AG09319 (cell line): ENCODE measurements around a stretch of chr19.

GRCh38 chr19:14137351-14137816 lies 995 bp upstream of the ASF1B start:
- RRBS = 1% methylated on average over 10 of the region's 37 CpGs

- RRBS = 98% methylated on average over 6 of the region's 25 CpGs
Observed at GRCh38 chr19:14161161-14161884, 24.9 kb upstream of the ASF1B start.

DNA sequence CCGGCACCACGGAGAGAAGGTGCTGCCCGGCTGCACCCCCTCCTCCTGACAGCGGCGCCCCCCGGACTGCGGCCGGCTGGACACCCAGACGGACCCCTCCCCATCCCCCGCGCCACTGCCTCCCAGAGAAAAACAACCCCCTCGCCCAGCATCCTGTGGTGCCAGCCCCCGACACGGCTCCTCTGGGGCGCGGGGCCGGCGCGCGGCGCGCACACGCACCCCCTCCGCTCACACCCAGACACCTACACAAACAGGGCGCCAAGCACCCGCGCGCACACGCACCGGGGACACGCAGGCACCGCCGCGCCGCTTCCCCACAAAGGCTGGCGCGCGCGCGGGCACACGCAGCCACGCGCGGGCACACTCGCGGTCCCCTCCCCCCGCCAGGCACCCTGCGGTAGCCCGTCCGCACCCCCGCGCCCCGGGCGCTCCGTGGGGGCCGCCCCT lies 621 bp downstream of the ADGRL1 start:
- RRBS = 2% methylated on average over 8 of the region's 56 CpGs

DNA sequence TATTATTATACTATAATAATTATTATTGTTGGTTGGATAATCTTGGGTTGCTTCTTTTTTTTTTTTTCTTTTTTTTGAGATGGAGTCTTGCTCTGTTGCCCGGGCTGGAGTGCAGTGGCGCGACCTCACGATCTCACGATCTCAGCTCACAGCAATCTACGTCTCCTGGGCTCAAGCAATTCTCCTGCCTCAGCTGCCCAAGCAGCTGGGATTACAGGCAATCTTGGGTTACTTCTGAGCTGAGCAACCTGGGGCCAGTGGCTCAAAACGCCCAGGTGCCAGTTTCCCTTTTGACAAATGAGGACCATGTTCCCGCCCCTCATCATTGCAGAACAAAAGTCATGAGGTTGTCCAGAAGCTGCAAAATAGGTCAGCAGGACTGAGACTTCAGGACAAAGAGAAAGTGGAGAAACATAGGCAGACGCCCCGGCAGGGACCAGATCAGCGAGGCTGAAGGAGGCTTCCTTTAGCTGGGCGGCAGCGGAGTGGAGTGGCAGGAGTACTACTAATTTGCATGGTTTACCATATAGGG lies 3.4 kb upstream of the ADGRE5 start:
- RRBS = no CpG with 5 or more reads among the region's 13 CpGs

DNA sequence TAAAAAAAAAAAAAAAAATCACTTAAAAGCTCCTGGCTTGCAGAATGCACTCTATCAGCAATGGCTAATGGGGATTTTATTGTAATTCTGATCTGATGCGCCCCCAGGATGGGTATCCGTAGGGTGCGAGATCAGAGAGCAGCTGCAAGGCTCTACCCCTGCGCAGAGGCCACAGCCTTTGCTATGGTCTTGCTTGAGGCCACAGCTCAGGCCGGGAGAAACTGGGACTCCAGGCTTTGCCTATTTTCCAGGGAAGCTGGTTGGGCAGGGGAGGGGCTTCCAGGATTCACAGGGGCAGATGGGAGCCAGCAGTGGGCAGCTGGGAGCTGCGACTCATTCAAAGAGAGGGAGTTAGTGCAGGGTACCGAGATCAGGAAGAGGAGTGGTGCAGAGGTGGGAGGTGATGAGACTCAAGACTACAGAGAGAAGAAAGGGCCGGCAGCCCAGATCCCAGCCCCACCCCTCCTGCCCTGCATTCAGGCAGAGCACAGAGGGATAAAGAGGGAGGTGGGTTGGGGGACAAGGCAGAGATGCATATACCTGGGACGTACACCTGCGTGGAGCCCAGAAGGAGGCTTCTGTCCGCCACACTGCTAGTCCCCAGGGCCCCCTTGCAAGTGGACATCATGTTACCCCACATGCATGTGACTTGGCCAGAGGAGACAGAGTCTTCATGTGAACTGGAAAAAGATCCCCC lies 12.1 kb downstream of the ADGRE5 start:
- RRBS = no CpG with 5 or more reads among the region's 11 CpGs

GRCh38 chr19:14394311-14395199 lies 13.3 kb downstream of the ADGRE5 start:
- RRBS = no CpG with 5 or more reads among the region's 24 CpGs

DNA sequence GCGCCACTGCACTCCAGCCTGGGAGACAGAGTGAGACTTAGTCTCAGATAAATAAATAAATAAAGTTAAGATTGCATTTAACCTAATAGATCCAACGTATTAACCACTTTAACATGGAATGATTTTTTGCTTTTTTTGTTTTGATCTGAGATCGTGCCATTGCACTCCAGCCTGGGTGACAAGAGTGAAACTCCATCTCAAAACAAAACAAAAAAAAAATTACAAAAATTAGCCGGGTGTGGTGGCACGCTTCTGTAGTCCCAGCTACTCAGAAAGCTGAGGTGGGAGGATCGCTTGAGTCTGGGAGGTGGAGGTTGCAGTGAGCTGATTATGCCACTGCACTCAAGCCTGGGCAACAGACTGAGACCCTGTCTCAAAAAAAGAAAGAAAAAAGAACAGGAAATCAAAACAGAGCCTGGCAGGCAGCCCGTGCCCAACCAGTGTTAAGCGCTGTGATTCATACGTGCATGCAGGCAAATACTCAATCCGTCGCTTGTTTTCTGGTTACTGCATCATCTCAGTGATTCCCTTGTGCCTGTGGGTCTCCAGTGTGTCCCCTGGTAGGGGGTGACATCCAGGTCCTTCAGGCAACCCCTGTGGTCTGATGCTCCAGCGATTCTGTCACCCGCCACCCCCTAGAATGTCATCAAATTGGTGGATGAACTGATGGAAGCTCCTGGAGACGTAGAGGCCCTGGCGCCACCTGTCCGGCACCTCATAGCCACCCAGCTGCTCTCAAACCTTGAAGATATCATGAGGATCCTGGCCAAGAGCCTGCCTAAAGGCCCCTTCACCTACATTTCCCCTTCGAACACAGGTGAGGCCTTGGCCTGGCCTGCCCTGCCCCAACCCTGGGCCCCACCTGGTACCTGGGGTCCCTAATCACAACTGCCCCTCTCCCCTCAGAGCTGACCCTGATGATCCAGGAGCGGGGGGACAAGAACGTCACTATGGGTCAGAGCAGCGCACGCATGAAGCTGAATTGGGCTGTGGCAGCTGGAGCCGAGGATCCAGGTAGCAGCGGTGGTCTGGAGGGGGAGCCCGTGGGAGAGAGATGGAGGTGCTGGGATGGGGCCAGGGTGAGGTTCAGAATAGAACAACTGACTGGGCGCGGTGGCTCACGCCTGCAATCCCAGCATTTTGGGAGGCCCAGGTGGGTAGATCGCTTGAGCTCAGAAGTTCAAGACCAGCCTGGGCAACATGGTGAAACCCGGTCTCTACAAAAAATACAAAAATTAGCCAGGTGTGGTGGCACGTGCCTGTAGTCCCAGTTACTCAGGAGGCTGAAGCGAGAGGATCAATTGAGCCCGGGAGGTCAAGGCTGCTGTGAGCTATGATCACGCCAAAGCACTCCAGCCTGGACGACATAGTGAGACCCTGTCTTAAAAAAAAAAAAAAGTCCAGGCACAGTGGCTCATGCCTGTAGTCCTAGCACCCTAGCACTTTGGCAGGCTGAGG lies 17.9 kb downstream of the DDX39A start:
- RRBS = no CpG with 5 or more reads among the region's 34 CpGs

DNA sequence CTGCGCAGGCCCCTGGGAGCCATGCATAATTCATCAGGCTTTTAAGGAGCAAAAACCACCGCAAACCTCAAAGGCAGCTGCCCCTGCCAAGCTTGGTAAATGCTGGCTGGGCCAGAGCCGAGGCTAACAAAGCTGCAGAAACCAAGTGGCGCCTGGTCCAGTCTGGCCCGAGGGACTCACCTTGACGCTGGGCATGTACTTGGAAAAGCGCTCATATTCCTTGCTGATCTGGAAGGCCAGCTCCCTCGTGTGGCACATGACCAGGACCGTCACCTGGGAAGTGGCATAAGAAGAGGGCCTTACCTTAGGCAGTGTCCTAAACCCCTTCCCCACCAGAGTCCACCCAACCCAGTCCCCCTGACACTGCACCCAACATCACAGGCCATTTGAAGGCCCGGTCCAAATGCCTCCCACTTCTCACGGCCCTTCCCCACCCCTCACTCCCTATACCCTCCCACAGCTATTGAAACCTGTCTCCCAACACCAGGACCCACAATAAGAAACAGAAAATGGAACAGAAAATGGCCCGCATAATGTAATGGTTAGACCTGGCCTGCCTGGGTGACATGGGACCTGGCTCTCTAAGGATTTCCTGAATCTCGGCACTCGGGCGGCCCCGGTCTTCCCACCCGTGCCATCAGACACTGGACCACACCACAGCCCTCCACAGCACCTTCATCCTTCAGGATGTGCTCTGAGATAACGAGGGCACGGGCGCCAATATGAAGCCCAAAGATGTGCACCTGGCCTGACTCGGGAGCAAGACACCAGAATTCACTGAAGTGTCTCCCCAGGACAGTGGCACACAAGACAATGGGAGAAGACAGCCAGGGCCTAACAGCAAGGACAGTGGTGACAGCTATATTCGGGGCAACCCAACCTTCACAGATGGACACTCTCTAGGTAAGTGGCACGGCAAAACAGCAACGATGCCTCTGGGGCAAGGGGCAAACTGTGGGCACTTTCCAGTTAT lies 7.5 kb downstream of the DDX39A start:
- RRBS = no CpG with 5 or more reads among the region's 24 CpGs

- RRBS = no CpG with 5 or more reads among the region's 32 CpGs
Observed at GRCh38 chr19:14412519-14413286, 6.4 kb downstream of the DDX39A start.

- RRBS = no CpG with 5 or more reads among the region's 23 CpGs
Observed at GRCh38 chr19:14550078-14550997, 20.9 kb downstream of the TECR start.

GRCh38 chr19:14574361-14574744 lies 2.5 kb upstream of the NDUFB7 start:
- RRBS = no CpG with 5 or more reads among the region's 5 CpGs

DNA sequence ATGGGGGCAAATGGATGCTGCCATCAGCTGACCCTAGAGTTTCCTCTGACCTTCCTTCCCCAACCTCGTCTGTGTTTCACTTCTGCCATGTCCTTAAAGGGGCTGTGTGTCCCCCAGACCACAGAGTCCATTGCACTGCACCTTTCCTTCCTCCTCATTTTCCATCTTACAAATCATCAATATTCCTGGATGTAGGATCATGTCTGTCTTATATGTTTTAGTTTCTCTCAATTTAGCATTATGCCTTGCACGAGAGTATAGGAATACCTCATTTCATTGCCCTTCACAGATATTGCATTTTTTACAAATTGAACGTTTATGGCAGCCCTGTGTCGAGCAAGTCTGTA lies 42.0 kb downstream of the ZNF333 start:
- RRBS = no CpG with 5 or more reads among the region's 4 CpGs

DNA sequence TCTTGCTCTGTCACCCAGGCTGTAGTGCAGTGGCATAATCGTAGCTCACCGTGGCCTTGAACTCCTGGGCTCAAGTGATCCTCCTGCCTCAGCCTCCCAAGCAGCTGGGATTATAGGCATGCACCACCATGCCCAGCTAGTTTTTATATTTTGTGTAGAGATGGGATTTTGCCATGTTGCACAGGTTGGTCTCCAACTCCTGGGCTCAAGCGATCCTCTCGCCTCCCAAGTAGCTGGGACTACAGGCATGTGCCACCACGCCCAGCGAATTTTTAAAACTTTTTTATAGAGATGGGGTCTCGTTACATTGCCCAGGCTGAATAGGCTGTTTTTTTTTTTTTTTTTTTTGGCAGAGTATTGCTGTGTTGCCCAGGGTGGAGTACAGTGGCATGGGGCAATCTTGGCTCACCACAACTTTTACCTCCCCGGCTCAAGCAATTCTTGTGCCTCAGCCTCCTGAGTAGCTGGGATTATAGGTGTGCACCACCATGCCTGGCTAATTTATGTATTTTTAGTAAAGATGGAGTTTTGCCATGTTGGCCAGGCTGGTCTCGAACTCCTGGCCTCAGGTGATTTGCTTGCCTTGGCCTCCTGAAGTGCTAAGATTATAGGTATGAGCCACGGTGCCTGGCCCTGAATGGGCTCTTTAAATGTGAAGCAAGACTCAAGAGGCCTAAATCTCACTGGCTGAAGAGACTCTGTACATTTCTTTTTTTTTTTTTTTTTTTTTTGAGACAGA lies 37.4 kb downstream of the ADGRE2 start:
- RRBS = no CpG with 5 or more reads among the region's 10 CpGs

GRCh38 chr19:14755316-14755754 lies 23.0 kb downstream of the ADGRE2 start:
- RRBS = 39% methylated on average over 2 of the region's 11 CpGs

GRCh38 chr19:15011058-15011570 lies 588 bp downstream of the CCDC105 start:
- RRBS = no CpG with 5 or more reads among the region's 48 CpGs

DNA sequence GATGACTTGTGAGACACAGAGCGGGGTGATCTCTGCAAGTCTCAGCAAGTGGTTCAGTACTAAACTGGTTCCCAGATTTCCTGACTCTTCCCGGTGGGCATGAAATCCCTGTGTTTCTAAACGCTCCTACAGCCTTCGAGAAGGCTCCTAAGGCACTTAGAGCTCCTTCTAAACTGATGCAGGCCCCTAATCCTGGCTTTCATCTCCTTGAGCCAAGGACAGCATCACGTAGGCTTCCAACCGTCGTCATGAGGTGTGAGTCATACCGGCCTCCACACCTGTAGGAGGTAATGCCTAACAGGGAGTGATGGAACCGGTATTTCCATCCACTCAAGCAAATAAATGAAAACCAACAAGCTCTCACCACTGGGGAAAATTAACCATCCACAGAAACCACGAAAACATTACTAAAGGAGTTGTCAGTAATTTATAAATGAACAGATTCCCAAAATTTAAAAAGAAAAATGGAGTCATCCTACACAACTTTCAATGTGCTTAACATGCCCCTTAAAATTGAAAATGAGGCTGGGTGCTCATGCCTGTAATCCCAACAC lies 4.7 kb upstream of the ILVBL start:
- RRBS = 80% methylated on average over 1 of the region's 10 CpGs

GRCh38 chr19:15159776-15160716 lies 34.5 kb upstream of the ILVBL start:
- RRBS = no CpG with 5 or more reads among the region's 13 CpGs

- RRBS = 1% methylated on average over 18 of the region's 49 CpGs
Observed at GRCh38 chr19:15223472-15223936, 8.7 kb downstream of the EPHX3 start.

DNA sequence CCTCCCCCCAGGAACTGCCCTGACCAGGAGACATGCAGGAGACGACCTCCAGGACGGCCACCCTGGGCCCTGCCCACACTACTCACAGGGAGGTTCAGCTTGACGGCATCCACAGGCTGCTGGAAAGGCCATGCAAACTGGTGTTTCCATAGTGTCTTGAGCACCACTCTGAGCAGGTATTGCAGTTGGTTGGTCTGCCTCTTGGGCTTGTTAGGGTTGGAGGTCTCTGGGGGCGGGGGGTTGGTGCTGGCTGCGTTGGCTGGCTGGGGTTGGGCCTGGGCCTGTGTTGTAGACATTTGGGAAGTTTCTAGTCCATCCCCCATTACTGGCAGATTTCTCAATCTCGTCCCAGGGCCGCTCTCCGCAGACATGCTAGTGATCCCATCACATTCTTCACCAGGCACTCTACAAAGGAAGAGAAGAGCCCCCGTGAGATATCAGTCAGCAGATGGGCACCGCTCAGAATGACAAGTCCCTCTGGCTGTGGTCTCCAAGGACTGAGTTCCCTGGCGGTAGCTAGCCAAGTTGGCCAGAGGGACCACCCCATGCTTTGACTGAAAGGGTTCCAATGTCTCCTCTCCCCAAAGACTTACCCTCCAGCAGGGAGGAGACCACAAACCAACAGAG lies 40.6 kb upstream of the EPHX3 start:
- RRBS = no CpG with 5 or more reads among the region's 11 CpGs

- RRBS = no CpG with 5 or more reads among the region's 12 CpGs
Observed at GRCh38 chr19:15288461-15289032, 43.8 kb downstream of the BRD4 start.